ReNcell CX (cell line): ENCODE measurements around a stretch of chr2.

GRCh38 chr2:234977244-234977680, 25.4 kb downstream of the SH3BP4 start:
- PRO-cap, result no peak

DNA sequence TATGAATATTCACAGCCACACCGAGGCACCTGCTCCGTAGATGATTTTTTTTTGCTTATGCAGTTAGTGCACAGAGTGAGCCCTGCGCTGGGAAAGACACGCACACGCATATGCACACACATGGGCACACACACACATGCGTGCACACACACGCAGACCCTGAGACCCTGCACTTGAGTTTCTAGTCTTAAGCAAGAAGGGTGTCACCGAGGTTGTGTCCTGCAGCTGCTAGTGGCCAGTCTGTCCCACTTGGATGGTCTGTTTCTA, 25.8 kb downstream of the SH3BP4 start:
- PRO-cap, result no peak

DNA sequence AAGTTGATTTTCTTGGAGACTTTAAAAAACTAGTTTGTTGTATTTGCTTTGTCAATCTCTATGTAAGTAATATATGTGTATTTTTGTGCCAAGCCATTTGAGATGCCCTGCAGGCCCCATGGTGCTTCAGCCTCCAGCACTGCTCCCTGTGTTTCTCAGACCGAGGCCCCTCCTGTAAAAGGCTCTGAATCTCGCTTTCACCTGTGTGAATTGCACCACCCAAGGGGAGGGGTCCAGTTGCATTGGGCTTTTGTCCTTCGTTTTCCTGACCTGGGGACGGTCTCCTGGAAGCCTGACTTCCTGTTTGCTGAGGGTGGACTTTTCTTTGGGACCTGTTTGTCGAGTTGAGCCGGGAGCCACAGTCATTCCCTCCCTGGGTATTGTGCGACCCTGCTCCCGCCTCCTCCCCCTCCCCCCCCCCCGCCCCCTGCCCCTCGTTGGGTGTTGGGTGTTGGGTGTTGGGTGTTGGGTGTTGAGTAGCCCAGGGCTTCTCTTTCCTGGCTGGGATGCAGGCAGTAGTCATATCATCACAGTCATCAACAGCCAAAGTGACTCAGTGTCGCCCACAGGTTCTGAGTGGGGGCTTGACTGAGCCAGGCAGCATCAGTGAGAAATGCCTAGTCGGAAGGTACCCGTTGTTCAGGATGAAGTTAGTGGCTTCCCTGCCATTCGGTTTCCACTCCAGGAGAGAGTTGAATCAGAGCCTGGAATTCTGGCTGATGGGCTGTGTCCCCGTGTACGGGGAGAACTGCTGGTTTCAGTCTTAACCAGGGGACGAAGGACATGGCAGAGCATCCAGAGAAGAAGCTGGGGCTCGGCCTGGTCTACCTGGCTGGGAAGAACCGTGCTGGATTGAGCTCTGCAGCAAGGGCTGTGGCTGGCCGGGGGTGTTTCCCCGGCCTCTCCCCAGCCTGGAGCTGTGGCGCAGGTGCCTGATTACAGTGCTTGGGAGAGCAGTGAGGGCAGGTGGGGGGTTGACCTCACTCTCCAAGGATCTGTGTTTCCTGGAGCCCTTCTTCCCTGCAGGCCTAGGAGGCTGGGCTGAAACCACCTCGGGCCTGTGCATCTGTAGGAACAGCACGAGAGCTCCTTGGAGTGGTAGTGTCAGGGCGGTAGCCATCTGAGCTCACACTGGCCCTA, 49.2 kb downstream of the AGAP1 start:
- PRO-cap, result no peak

GRCh38 chr2:235605597-235606031, 111.8 kb downstream of the AGAP1 start:
- PRO-cap, result no peak

- PRO-cap, result no peak
These were observed 166.9 kb downstream of the AGAP1 start for GRCh38 chr2:235660670-235661206.

DNA sequence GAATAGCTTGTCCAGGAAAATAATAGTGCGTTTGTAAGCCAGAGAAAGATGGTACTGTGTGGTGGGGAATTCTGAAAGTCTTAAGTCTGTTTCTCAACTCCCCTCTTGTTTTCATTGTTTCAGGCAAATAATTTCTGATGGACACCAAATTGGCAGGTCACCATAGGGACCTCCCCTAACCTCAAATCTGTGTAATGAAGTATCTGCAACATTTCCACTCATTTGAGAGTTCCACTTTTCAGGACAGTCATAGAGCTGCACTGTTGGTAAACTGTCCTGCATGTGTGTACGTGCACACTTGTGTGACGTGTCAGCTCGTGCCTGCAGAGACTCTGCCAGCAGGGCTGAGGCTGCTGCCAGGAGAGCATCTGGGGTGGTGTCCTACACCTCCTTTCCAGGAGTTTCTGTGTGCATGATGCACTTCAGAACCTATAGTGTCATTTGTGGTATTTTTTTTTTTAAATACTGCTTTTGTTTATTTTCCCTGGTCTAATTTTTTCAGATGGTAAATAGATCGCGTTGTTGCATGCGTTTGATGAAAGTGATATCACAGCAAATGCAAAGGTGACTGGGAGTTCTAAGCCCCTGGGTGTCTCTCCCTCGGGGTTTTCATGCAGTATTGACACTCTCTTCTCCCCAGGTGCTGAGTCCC, 195.8 kb downstream of the AGAP1 start:
- PRO-cap, result no peak

- PRO-cap, result no peak
These were observed 272.4 kb downstream of the AGAP1 start for GRCh38 chr2:235766265-235766702.

- PRO-cap, result no peak
These were observed 43.0 kb downstream of the GBX2 start for GRCh38 chr2:236125138-236125654.

DNA sequence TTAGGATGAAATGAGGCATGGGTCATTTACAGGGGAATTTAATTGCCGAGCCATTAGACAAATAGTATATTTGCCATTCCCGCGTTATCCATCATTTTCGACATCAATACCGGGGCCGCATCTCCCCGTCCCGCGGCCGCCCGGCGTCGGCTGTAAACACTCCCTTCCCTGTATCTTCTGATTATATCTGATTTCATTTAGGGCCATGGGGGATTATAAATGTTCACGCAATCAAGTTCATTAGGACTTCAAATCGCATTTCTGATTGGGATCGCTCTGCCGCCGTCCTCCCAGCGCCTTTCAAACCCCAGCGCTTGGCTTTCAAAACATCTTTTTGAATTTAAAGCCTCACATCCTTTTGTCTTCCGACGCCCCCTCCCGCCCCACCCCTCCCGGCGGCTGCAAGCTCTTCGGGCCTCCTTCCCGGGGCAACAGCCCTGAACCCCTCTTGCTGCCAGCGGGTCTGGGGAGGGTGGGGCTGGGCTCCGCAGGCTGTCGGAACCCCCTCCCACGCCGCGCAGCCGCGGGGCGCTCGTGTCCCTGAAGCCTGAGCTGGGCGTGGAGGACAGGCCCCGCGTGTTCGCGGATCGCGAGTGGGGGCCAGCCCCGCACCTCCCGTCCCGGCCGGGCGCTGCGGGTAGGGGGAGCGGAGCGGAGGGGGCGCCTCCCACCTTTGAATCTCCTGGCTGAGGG, 11.1 kb upstream of the GBX2 start:
- PRO-cap, result bidirectional peak, plus-strand start at position 437 of the sequence, minus-strand start at position 310 of the sequence

GRCh38 chr2:236240026-236241342, 23.7 kb downstream of the ASB18 start:
- PRO-cap, result no peak

DNA sequence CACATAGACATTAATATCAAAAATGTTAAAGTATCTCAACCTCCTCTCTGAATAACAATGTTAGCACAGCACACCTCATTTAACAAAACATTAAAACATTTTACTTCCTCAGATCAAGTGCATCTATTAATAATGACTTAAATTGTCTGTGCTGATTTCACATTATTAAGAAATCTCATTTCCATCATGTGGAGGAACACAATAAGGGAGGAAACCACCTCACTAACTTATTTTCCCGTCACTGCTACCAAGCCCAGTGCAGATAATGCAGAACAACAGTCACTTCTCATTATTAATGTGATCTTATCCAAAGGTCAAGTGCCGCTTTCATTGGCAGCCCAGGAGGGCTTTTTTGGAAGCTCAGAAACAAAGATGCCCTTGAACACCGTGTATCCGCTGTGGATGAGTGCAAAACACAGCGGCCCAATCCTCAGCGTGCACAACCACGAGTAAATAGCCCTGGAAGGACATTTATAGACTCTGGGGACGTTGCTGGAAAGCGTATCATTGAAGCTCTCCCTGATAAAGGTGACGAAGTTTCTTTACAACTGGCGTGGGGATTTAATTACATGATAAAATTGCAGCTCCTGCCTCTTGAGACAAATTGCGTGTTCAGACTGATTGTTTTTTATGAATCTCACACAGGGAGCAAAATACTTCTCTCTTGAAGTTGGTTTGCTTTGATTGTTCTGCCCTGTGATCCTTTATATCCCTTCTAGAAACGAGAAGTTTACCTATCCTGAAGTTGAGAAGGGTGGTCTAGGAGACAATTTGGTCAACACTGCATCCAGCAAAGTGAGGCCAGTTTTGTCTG, 13.2 kb downstream of the ASB18 start:
- PRO-cap, result no peak

- PRO-cap, result no peak
These were observed 1.0 kb upstream of the ACKR3 start for GRCh38 chr2:236568374-236569250.

GRCh38 chr2:236571778-236572242, 2.2 kb downstream of the ACKR3 start:
- PRO-cap, result no peak

DNA sequence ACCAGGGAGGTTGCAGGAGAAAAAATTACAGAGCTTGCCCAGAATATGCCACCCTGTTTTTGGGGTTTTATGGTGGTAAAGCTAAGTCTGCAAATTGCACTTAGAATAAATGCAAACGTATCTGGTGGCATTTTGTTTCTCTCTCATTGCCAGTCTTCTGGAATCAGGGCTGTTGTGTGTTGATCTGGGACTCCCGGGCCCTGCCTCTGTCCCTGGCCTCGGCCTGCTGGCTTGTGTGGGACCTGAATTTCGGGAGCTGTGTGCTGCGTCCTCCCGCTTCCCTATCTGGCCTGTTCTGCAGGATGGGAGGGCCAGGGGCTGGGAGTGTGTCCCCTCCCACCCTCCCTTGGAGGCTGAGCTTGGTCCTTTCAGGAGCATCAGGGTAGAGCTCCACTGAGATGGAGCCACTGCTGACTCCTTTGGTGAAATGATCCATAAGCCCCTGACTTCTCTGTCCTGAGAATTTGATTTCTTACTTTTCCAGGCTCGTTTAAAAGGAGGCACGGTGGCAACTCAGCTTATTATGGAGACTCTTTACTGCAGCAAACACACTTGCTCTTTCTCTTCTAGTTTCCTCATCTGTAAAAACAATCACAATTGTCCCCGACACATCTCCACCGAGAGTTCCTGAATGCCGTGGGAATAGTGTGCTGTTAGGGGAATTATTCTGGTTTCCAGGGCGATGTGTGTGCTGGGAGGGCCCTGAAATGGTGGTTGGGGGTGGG, 118.6 kb downstream of the ACKR3 start:
- PRO-cap, result no peak

GRCh38 chr2:236745649-236746169, 176.1 kb downstream of the ACKR3 start:
- PRO-cap, result no peak

GRCh38 chr2:236888896-236889452, 196.7 kb upstream of the COPS8 start:
- PRO-cap, result no peak

DNA sequence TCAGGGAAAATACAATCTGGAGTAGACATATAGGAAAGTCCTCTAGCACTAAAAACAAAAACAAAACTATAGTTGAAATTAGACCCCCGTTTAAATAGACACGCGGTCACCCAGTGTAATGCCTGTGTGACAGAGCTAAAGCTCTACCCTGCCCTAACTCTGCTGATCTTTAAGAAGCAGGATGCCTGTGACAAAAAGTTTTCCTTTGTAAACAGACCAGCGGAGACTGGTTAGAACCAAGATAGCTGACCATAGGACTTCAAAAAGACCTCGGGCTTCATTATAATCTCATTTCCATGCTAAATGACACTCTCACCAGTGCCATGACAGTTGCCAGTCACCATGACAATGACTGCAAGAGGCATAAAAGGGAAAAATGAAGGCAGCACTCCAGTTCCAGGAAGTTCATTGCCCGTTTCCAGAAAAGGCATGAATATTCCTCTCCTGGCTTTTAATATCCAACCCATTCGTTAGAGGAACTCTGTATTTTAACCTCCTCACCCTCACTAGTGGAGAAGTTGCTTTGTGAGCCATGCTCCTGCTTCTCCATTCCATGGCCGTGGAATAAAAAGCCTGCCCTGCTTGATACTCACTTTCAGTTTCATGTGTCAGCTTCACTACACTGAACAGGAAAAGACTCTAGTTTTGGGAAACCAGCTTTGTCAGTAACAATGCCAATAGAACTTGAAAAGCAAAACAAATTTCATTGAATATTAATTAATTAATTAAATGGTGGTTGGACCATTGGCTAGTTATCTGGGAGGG, 157.1 kb upstream of the COPS8 start:
- PRO-cap, result no peak

DNA sequence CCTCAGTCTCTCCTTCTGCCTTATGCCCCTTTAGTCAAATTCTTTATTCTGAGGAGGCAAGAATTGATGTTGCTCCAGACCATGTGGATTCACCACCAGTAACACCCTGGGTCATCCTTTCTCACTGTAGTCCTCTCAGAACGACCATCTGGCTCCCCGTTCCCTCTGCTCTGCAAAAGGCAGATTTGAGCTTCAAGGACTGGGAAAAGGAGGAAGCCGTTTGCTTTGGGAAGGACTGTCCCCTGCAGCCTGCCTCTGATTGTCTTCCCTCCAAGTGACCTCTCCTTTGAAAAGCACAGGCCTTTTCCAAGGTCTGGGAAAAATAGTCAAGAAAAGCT, 130.2 kb upstream of the COPS8 start:
- PRO-cap, result no peak

- PRO-cap, result no peak
These were observed 117.1 kb downstream of the COL6A3 start for GRCh38 chr2:237296865-237297323.

DNA sequence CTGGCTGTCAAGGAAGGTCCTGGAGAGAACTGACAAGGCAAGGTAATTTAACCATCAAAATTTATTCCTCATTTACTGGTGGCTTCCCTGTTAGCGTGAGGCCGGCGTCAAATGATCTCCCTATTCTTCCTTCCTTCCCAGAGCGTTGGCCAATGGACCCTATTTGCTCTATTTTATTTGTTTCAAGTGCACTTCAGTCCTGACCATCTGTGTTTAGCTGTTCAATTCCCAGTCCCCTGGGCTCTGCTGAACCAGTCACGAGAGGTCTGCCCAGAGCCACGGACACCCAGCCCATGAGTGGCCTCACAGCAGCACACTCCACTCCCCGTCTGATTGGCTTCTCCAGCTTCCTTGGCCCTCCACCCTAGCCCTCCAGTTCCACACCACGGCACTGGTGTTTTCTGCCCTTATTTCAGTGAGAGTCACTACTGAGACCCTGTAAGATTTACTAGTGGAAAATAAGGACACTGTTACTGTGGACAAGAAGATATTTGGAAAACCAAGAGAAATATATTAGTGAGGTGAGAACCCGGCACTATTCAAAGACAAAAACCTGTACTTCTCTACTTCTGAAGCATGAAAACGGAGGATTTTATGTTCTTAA, 86.7 kb downstream of the COL6A3 start:
- PRO-cap, result no peak